Helper T cell (primary cell): Measurements from ENCODE around the gene PCYT2.

GRCh38 chr17:81249199-81249706 is 10.1 kb downstream of the NDUFAF8 start:
- PRO-cap, 2 experiments, result no peak in any of the 2 experiments

DNA sequence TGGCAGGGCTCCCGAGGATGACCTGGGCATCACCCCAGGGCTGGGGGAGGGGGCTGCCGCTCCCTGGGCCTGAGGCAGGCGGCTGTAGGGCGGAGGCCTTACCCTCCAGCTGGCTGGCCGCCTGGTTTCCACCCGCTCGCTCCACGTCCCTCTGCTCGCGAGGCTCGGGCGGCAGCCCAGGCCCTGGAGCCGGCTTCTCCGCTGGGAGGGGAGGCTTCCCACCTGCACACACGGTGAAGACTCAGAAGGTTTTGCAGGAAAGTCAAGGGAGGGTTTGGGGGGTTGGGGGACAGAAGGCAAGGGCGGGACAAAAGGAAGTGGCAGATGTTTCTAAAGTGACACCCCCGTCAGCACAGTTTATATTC is 12.3 kb downstream of the NDUFAF8 start:
- PRO-cap, 2 experiments, result no peak in any of the 2 experiments

DNA sequence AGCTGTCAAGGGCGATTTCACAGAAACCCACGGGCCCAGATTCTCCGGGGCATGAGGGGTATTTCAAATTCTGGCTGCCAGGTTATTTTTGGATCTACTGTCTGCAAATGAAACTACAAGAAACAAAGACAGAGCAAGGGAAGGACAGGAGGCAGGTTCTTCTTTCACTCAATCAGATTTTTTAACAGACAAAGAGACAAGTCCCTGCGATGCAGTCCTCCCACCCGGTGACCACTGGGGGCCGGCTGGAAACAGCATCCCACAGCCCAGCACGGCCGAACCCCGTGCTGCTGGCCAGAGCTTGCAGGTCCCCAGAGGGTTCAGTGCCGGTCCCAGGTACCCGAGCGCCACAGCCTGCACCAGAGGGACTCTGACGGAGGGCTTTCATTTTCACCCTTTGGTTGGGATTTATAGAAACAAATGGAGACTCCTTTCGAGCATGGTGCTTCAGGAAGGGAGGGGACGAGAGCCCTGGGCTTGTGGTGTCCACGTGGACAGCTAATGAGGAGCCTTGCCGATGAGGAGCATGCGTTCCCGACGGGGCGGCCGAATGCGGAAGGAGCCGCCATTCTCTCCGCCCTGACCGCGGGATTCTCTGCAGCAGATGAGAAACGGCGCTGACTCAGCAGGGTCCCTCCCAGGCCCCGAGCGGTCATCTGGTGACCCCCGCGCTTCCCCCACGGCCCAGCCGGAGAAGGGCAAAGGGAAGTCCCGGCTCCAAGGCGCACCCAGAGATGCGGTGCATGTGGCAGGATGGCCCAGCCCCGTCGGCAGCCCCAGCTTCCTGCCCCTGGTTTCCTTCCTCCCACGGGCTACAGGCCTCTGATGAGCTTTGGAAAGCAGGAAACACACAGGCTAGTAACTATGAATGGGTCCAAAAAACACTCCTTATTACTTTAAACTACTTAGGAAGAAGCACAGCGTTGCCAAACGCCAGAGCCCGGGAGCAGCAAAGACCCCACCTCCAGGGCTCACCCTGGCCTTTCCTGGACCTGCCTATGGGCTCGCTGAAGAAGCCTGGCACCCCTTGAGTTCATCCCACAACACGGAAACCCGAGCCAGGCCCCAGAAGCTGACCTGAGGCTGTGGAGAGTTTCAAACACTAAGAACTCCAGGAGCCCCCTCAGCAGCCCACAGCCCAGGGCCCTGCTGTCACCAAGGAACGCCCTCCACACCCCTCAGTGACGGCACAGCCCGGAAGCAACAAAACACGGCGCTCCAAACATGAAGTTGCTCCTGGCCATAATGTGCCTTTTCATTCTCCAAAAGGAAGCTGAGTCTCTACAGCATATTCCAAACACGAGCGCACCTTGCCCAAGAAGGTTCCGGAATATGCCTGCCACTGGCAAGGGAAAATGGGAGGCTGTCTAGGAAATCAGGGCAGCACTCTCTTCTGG is 9.6 kb downstream of the SLC38A10 start:
- PRO-cap, 2 experiments, result no peak in any of the 2 experiments

DNA sequence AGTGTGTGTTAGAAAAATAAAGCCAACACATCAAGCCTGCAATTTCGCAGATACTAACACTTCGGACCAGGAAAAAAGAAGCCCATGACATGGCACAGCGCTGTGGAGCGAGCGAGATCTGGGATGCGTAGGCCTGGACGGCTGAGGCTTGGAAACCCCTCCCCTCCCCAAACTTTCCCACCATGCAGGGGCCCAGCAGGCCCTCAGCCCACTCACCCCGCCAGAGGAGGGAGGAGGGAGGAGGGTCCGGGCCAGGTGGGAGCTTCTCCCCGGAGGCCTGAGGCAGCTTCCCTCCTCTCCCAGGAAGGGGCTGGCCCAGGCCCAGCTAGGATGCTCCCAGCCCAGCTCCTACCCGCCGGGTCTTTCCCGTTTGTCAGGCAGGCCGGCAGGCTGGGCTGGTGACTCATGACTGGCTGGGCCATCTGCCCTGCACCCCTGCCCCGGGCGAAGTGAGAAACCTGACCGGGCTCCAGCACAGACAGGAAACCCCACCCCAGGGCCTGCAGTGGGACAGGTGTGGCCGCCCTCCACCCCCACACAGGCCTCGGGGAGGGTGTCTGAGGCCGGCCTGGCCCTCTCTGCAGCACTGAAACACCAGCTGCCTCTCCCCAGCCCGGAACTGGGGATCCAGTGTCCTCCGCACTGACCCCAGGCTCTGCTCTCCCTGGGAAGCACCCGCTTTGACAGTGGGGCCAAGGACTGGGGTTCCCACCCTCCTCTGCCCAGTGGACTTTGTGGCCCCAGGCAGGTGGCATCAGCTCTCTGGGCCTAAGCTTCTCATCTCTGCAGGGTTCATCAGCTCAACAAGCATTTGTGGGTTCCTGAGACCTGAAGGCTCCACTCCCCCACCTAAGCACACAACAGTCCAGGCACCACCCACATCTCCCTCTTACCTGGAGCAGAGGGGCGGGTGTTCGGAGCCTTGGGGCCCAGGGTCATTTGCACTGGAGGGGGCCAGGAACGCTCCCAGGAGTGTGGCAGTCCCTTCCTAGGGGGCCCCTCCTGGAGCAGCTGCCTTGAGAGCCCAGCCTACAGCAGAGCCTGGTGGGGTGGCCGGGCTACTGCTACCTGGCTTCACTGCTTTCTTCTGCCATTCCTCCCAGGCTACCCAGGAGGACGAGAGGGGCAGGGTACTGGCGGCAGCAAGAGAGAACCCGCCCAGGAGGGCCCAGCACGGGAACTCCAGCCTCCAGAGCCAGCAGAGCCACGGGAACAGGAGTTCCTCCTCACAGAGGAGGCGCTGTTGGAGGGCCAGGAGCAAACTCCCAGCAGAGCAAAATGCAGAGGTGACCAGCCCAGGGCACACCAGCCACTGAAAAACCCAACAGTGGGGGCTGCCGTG is 34.6 kb upstream of the SLC38A10 start:
- PRO-cap, 2 experiments, result no peak in any of the 2 experiments

DNA sequence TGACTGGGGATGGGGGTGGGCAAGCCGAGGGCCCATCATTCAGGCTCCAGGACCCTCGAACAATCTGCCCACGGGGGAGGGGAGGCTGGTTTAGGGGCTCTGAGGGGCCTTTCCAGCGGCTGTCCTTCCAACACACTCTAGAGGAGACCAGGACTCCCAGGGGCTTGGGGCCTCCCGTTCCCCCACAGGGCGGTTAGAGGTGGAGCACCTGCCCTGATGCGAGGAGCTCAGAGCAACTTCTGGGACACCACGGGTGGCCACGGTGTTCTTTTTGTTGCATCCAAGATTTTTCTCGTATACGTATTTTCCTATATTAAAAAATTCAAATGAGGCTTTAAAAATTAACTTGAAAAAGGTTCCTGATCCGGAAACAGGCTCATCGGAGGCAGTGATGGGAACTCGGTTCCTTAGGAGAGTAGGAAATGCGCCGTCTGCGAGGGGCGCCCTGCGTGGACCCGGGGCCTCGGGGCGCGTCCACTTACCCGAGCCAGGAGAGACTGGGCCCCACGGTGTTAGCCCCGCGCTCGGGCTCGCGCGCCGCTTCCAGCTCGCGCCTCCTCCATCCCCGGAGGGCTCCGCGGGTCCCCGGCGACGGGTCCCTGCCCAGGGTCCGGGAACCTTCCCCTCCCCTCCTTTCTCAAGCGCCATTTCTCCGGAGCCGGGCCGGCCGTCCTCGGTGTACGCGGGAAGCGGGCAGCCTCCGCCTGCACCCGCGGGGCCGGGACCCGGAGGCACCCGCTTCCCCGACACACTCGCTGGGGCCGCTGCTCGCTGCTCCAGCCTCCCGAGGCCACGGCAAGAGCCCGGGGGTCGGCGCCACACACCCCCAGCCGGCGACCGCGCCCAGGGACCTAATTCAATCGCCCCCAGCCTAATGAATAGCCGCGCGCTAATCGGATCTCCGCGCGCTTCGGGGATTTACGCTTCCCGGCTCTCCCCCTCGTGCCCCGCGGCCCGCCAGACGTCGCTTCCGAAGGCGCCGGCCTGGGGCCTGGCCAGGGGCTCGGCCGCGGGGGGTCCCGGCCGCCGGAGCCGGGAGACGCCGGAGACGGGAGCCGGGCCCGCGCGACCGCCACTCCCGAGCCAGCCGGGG is 2.3 kb upstream of the BAHCC1 start:
- PRO-cap, 2 experiments, result no peak in any of the 2 experiments

DNA sequence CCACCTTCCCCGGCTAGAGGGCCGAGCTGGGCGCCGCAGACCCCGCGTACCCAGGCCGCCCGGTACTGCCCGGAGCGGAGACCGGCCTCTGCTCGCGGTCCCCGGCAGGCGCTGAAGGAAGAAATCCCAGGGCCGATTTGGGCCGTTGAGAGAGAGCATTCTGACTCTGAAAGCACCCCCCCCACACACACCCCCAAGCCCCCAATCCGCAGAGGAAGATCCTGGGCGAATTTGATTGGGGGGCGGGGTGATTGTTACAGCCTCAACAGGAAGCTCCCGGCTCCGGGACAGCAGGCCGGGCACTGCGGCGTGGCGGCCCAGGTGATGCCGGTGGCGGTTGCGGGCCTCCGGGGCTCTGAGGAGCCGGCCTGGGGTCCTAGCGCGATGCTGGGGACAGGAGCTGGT is 3.2 kb downstream of the BAHCC1 start:
- PRO-cap, 2 experiments, result no peak in any of the 2 experiments

- PRO-cap, 2 experiments, result no peak in any of the 2 experiments
These were observed 33.7 kb downstream of the BAHCC1 start for GRCh38 chr17:81428635-81429592.

GRCh38 chr17:81459069-81459674 is 53.4 kb downstream of the ACTG1 start:
- PRO-cap, 2 experiments, result no peak in any of the 2 experiments

- PRO-cap, 2 experiments, result peak in 2 of 2 experiments; most common plus-strand start chr17:81511131 (in 2); most common minus-strand start chr17:81510924 (in 1)
These were observed 1.4 kb downstream of the ACTG1 start for GRCh38 chr17:81510862-81511837.

DNA sequence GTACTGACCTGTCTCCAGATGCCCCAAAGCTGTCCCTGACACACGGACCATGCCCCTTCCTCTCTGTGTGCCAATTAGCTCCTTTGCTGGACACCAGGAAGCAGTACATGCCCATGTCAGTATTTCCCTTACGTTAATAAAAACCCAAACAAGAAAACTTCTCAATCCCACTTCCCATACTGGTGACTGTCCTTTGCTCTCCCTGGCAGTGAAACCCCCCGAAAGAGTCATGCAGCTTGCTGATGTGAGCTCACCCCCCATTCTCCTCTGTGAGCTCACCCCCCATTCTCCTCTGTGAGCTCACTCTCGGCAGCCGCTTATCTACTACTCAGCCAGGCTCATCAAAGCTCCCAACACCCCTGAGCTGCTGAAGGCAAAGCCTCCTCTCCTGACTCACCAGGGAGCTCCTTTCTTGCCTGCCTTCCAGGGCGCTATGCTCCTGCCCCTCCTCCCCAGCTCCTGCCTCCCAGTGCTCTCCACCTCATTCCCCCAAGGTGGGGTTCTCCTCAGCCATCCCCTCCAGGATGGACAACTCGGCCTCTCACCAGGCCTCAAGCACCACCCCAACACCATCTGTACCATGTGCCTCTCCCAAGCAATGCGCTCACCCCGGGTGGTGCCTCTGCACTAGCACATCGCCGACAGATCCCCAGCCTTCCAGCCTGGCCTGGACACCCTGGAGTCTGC is 27.6 kb upstream of the FAAP100 start:
- PRO-cap, 2 experiments, result no peak in any of the 2 experiments

GRCh38 chr17:81598391-81598917 is 38.5 kb downstream of the NPLOC4 start:
- PRO-cap, 2 experiments, result no peak in any of the 2 experiments

GRCh38 chr17:81642152-81642637 is 5.2 kb downstream of the TSPAN10 start:
- PRO-cap, 2 experiments, result no peak in any of the 2 experiments

DNA sequence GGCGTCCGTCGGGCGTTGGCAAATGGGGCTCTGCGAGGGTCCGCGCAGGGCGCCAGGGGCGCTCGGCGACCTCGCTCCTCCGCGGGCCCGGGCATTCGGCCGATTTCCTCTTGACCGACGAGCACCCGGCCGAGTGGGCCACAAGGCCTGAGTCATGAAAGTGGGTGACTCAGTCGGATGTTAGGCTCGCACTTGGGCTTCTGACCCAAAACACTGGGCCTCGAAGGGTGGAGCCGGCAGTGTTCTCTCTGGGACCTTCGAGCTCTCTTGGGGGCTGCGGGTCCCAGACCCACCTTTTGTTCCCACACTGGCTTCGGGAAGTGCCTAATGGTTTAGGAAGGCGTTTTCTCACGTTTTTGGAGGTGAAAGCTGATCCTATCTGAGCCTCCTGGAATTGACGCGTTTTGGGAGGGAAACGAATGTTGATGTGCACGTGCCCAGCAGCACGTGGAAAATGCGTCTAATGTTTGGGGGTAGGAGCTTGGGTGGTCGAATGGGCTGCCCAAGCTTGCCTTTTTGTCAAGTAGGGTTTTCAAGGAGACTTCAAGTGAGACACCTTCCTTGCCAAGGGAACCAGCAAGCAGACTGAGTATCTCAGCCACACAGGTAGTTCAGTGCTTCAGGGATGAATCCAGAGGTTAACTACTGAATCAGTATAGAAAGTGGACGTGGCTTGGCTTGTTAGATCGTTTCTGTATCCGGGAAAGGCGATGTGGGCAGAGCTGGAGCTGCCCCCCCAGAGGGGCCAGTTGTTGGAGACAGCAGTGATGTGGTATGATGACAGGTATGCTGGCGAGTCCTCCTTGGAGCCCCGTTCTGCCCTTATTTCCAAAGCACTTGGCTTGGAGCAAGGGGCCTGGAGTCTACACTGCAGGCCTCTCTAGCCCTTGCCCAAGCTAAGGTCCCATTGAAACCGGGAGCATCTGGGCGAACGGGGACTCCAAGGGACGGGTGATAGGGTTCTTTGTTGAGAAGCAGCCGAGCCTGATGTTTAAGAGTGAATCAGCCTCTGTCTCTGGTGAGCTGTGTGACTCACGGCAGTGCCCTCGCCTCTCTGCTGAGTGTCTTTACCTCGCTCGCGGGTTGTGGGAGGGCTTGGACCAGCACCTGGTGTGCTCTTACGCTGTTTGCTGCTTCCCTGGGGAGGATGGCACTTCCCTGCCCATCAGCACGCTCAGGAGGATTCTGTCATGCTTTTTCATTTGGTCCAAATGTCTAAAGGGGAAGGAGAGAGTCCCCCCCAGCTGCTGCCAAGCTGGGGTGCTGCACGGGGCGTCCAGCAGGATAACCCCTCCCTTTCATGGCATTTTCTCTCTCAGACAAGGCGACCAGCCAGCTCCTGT is 946 bp downstream of the HGS start:
- PRO-cap, 2 experiments, result no peak in any of the 2 experiments

- PRO-cap, 2 experiments, result no peak in any of the 2 experiments
These were observed 1.8 kb upstream of the SLC25A10 start for GRCh38 chr17:81709894-81711066.

- PRO-cap, 2 experiments, result no peak in any of the 2 experiments
These were observed 15.3 kb downstream of the SLC25A10 start for GRCh38 chr17:81727109-81727975.

DNA sequence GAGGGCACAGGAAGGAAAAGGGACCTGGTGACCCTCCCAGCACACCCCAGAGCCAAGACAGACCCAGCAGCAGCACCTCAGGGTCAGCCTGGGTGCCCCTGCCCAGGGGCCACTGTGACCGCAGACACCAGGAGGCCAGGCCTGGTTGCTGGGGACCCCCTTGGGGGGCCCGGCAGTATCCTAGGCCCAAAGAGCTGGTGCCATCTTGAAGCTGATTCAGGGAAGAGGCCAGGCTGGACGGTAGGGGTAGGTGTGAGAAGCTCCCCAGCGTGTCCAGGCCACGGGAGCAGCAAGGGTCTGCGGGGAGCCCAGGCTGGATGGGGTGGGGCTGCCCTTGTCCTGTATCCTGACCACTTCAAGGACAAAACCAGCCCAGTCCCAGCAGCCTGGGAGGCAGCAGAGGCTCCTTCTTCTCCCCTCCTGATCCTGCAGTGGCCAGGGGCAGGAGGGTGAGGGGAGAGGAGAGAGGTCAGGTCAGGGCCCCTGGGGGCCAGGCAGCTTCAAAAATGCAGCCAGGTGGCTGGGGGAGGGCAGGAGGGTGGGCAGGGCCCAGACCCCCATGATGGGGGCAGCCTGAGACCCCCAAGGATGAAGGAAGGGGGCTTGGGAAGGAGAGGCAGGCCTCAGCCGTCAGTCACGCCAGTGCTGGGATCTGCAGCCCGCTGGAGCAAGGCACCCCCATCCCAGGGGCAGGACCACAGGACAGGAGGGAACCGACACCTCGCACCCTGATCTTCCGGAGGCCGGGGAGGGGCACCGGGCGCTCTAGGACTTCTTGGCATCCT is 10.4 kb downstream of the MCRIP1 start:
- PRO-cap, 2 experiments, result no peak in any of the 2 experiments

DNA sequence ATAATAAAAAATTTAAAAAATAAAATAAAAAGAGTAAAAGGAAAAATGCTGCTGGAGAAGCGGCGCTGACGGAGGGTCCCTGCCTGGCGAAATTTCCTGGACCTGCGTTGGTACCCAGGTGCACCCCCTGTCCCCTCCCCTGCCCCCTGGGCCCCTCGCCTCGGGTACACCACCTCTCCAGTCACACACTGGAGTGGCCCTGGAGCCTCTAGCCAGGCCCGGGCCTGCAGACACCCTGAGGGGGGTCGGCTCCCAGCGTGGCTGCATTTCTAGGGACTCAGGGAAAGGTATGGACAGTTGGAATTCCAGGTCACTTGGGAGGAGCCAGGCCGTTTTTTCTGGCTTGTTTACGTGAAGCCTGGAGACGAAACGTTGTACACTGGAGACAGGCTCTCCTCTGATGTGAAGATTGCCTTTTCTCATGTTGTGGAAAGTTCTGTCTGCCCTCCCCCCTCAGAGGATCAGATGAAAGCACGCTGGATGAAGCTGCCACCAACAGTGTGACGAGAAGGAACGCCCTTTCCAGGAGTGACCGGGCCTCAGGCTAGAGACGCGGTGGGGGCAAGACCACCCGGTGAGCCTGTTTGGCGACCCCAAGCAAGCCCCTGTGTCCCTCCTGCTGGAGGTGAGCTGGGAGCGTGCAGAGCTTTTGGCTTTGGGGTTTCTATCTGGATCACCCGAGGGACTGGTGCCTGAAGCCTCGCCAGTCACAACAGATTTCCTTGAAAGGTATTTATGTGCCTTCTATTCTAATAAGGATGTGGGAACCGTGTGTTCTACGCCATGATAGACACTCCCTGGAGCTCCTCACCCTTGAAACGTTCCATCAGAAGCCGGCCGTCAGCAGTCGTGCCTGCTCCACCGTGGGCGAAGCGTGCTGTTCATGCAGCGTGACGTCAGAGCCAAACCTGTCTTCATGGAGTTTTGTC is 4.0 kb upstream of the PPP1R27 start:
- PRO-cap, 2 experiments, result no peak in any of the 2 experiments

GRCh38 chr17:81872795-81873337 is 1.7 kb upstream of the ARHGDIA start:
- PRO-cap, 2 experiments, result no peak in any of the 2 experiments

GRCh38 chr17:81903113-81903634 is 1.1 kb downstream of the NPB start:
- PRO-cap, 2 experiments, result no peak in any of the 2 experiments

- PRO-cap, 2 experiments, result peak in 2 of 2 experiments; most common plus-strand start chr17:81911710 (in 1); most common minus-strand start chr17:81911399 (in 2)
These were observed at the start of gene PCYT2 for GRCh38 chr17:81911309-81912138. Gene PCYT2, minus strand, starts transcription at chr17:81911399.